Ishikawa (cell line): ENCODE results near the gene CTNNA1.

DNA sequence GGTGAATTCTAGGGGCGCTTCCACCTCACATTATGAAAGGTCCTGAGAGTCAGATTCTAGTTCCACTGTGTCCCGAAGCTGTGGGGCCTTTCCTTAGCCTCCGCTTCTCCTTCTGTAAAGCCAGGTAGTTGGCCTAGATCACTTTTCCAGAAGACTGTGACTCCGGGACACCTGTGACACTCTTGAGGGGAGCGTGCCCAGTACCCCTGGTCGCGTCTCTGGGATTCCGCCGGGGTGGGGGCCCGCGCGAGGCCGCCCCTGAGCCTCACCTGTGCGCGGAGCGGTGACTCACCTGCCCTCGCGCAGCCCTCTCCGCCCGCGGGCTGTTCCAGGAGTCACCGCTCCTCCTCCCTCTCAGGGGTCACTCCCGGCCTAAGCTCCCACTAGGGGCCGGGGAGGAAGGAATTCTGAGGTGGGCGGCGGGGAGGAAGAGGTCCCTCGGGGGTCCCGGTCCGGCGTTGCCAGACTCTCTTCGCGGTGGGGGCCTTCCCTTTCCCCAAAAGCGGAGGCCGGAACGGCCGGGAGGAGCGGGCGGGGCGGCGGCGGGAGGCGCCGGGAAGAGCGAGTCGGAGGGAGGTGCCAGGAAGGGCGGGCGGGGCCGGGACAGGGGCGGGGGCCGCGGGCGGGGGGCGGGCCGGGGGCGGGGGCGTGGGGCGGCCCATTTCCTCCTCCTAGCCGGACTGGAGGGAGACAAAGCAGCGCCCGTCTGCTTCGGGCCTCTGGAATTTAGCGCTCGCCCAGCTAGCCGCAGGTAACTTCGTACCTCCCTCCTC lies at the start of gene CTNNA1:
Gene CTNNA1, plus strand, starts transcription at position 666 of the 773 bp plus-strand sequence.
- RRBS = 2% methylated on average over 26 of the region's 65 CpGs

DNA sequence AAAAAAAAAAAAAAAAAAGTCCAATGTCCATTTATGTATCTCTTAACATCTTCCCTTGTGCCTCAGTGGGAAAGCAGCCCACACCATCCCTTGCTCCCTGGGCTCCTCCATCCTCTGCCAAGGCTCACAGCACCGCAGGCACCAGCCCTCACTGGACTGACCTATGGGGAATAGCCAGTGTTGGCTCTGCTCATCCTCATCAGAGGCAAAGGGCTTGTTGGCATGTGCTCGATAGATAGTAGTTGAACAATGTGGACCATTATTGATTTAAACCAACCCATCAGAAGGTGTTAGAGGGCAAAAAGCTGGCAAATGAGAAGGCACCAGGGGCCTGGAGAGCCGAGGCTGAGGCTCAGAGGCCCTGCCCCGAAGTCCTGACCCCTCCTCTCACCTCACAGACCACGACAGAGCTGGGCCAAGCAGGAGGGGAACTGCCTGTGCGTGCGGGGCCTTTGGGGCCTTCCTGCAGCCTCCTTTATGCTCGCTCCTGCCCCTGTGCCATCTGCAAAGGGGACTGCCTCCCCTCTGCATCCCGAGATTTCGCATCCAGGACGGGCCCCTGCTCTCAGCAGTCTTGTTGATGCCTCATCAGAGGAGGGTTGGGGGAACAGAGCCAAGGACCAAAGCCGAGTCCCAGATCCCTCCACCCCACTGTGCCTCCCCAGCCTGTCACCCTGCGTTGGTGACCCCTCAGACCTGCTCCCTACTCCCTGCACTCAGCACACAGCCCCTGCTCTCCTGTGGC lies 62.1 kb upstream of the LRRTM2 start:
- RRBS = no CpG with 5 or more reads among the region's 13 CpGs

DNA sequence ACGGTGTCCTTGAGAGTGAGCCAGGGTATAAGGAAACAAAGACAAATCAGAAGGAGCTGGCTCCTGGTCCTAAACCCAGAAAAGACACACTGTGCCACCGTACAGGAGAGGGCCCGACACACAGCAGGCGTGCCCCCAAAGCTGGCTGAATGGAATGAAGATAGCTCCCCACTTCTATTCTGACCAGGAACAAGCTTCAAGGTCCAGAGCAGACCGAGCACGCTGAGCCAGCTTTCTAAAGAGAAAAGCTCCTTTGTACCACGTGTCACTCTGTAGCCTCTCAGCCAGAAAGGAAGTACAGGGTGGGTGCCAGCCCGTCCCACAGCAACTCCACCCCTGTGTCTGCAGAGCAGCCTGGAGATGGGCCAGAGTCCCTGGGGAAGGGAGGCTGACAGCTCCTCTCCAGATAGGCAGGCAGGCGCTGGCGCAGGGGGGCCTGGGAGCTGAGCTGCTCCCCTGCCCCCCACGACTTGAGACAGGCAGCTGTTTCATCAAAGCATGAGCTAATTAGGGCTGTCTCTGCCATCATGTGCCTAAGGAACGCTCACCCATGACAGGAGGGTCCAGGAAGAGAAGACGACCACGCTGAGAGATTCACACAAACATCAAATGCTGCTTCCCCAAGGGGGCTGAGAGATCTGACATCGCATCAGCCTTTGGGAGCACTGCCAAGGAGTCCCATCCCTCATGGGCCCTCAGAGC lies 78.2 kb upstream of the LRRTM2 start:
- RRBS = no CpG with 5 or more reads among the region's 15 CpGs

GRCh38 chr5:138974103-138974790 lies 99.1 kb upstream of the LRRTM2 start:
- RRBS = no CpG with 5 or more reads among the region's 11 CpGs

GRCh38 chr5:139297526-139298083 lies 4.1 kb downstream of the MATR3 start:
- RRBS = no CpG with 5 or more reads among the region's 2 CpGs

DNA sequence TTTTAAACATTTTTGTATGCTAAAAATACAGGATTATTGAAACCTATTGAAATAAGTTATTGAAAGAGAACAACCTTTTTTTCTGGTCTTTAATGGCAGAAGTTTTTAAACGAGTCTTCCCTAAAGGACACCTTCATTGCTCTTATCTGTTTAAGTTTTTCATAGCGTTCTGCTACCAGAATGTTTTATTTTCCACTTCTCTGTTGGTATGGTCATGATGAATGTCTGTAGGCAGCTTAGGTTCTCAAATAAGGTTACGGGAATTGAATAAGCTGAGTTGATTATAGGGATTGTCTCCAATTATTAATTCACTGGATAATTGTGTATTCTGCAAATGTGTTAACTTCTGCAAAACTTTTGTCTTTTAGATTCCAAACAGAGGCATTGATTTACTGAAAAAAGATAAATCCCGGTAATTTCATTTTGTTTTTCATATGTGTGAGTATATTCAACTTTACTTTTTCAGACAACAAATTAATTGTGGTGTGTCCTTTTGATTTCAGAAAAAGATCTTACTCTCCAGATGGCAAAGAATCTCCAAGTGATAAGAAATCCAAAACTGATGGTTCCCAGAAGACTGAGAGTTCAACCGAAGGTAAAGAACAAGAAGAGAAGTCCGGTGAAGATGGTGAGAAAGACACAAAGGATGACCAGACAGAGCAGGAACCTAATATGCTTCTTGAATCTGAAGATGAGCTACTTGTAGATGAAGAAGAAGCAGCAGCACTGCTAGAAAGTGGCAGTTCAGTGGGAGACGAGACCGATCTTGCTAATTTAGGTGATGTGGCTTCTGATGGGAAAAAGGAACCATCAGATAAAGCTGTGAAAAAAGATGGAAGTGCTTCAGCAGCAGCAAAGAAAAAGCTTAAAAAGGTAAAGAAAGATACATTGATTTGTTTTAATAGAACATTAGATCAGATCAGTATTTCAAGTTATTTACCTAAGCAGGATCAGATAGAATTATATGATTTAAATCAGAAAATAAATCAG lies 19.3 kb upstream of the PAIP2 start:
- RRBS = no CpG with 5 or more reads among the region's 8 CpGs

DNA sequence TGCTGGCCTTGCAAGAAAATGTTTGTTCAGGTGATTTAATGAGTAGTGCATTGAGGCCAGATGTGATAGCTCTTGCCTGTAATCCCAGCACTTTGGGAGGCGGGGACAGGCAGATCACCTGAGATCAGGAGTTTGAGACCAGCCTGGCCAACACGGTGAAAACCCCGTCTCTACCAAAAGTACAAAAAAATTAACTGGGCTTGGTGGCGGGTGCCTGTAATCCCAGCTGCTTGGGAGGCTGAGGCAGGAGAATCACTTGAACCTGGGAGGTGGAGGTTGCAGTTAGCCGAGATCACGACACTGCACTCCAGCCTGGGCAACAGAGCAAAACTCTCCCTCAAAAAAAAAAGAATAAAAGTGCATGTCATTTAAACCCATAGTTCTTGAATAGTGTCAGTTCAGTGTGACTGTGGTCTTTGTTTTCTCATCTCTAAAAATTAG lies 13.0 kb upstream of the PAIP2 start:
- RRBS = no CpG with 5 or more reads among the region's 6 CpGs

- RRBS = no CpG with 5 or more reads among the region's 7 CpGs
Measured at GRCh38 chr5:139340959-139341317, 716 bp upstream of the PAIP2 start.

GRCh38 chr5:139387992-139388889 lies 1.5 kb downstream of the MZB1 start:
- RRBS = no CpG with 5 or more reads among the region's 15 CpGs

DNA sequence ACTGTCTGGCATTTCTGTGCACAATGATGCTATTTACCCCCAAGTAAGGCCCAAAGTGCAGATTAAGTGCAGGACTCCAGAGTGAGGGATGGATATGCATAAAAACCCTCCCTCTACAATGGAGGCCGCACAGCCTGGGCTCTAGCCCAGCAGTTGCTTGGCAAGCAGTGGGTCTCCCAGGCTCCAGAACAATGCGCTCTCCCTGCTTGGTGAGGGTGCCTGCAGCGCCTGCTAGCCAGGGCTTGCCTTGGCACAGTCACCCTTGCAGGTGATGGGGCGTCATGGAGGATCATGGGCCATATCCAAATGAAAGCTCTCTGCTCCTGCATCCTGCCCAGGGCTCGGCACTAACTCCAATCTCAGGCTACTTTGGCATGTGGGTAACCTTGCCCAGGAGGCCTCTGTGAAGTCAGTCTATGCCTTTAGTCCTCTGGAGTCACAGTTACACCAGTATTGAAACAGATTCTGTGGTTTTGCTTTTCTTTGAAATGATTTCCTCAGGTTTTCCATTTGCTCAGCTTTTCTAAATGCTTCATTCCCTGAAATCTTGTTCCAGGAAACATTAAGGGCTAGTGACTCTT lies 11.5 kb upstream of the SPATA24 start:
- RRBS = no CpG with 5 or more reads among the region's 5 CpGs

DNA sequence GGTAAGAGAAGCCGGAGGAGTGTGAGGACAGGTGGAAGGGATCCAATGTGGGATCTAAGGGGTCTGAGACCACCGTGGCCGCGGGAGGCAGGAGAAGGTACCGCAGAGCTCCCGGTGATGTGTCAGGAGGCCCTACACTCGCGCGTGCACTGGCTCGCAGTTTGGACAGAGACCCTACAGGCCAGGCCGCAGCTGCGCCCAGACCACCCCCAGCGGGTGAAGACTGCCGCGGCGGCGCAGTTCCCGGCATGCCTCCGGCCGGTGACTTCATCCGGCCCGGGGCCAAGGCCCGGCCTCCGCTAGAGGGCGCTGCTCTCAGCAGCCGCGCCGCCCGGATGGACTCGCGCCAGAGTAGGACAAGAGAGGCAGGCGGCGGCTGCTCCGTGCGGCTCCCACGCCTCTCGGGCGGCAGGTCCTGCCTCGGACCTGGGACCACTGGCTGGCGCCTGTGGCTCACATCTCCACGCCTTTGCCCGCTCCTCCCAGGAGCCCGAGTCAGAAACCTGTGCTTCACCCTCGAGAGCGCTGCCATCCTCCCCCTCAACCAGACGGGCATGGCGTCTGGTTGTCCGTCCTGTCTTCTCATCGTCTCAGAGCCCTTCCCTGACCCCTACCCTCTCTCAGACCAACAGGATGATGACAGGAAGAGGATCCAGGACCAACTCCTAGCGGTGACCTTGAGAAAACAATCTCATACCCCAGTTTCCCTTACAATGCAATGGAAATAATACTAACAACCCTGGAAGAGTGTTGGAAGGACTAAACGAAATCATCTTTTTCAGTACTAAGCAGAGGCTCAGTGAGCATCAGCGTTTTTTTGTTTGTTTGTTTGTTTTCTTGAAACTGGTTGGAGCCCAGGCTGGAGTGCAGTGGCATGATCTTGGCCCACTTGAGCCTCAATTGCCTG lies 35.5 kb upstream of the STING1 start:
- RRBS = 2% methylated on average over 21 of the region's 52 CpGs

GRCh38 chr5:139550211-139550840 lies 10.8 kb upstream of the UBE2D2 start:
- RRBS = no CpG with 5 or more reads among the region's 11 CpGs

DNA sequence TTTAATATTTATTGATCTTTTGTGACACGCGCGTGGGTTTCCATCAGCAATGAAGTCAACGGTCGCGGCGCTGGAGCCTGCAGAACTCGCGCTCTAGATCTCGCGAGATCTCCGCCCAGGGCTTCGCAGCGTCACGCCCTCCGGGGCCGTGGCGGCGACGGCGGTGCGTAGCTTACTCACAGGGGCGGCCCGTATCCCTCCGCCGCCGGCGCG lies 187 bp upstream of the UBE2D2 start:
- RRBS = 1% methylated on average over 14 of the region's 29 CpGs

DNA sequence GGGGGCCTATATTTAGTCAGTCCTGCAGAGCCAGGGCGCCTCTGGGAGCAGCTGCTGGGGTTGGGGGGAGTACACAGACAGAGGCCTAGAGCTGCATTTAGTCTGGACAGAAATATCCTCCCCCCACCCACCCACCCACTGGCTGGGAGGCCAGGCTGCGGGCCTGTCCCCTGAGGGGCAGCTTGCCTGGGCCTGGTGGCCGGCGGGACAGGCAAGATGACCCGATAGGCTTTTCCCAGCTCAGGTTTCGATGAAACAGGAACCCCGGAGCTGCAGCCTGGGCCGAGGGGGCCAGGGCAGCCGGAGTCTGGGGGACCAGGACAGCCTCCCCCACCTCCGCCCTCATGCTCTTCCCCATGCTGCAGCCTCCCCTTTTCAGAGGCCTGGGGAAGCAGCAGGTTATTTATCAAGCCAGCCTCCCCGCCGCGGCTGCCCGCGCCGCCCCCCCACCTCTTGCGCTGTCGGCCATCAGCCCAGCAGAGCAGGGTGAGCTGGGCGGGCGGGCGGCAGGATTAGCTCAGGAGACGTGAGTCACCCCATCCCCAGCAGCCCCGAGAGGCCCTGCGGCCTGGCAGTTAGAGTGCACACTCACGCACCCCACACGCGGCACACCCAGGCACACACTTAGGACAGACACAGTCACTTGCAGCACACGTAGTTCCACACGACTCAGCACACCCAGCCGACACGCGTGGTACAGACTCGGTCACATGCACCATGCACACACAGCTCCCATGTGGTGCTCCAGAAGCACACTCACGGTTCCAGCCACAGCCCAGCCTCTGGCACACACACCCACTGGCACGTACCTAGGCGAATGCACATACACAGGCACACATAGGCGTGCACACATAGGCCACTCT lies 12.8 kb downstream of the CXXC5 start:
- RRBS = 7% methylated on average over 7 of the region's 37 CpGs

GRCh38 chr5:139682747-139683241 lies 34.6 kb downstream of the CXXC5 start:
- RRBS = 74% methylated on average over 5 of the region's 25 CpGs

- RRBS = no CpG with 5 or more reads among the region's 19 CpGs
Measured at GRCh38 chr5:139686602-139687319, 38.6 kb downstream of the CXXC5 start.

DNA sequence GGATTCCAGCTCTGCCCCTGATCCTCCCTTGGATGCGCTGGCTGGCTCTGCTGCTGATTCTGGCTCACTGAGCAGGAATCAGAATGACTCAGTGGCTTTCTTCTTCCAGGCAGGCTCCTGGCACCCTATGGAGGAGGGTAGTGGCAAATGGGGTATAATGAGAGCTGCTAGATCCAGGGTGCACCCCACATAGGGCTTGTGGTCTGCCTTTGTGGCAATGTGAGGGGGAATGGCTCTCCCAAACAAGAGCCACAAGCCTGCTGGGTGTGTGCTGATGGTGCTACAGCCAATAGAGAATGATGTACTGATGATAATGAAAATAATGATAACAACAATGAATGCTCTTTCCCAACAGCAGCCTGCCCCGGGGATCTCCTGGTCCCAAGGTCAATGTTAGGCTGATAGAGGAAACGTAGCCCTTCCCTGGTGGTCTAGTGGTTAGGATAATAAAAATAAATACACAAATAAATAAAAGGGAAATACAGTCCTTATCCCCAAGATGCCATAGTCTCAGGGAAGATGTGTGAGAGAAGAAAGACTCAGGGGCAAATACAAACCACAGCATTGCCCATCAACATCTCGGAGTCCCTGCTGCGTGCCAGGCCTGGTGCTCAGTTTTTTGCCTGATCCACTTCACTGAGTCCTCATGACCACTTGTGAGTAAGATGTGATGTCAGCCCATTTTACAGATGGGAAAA lies 34.9 kb upstream of the PSD2 start:
- RRBS = no CpG with 5 or more reads among the region's 5 CpGs

- RRBS = no CpG with 5 or more reads among the region's 3 CpGs
Measured at GRCh38 chr5:140039608-140040096, 3.4 kb downstream of the NRG2 start.

GRCh38 chr5:140114257-140115476 lies 758 bp downstream of the PURA start:
- RRBS = 3% methylated on average over 16 of the region's 80 CpGs

GRCh38 chr5:140121488-140121896 lies 4.2 kb upstream of the IGIP start:
- RRBS = no CpG with 5 or more reads among the region's 1 CpG